H7 (cell line): Measurements from ENCODE around the genes SNCA, CCSER1 and RAP1GDS1.

GRCh38 chr4:89331551-89332157 lies 24.1 kb upstream of the GPRIN3 start:
- RAMPAGE, long total RNA = no peak

- RAMPAGE, long total RNA = no peak
Measured at GRCh38 chr4:89829432-89829889, 7.5 kb downstream of the SNCA start.

- RAMPAGE, long total RNA = start-site peak on the minus strand at chr4:89837161-89837200, 37 reads
Measured at GRCh38 chr4:89836738-89837896, at the start of gene SNCA. Gene SNCA, minus strand, starts transcription at chr4:89837161.

GRCh38 chr4:89929320-89930159 lies 34.9 kb downstream of the MMRN1 start:
- RAMPAGE, long total RNA = no peak

- RAMPAGE, long total RNA = no peak
Measured at GRCh38 chr4:90127164-90128282, at the start of gene CCSER1. Gene CCSER1, plus strand, starts transcription at chr4:90127394.

DNA sequence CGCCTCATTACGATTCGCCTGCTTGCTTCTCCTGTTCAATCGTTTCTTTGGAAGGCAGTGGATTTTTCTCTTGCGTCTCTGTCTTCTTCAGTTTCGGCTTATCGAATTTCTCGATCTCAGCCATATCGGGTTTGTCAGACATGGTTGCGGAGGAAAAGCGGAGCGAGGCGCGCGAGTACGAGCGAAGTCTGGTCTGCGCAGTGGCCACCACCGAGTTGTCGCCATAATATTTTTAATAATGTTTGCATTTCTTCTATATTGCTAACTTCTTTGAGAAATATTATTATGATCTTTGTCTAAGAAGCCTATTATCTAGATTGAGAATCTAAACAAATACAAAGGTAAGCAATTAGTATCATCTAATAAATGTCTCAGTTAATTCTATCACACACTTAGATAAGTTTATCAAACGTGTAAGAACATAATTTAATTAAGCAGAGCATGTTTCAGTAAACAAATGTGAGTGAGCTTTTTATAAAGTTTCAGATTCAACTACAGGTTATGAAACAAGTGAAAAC lies 711.8 kb downstream of the CCSER1 start:
- RAMPAGE, long total RNA = start-site peak on the minus strand centred at position 220 of the sequence, 8 bp wide, 1,601 reads

GRCh38 chr4:91358420-91359471 lies 945.0 kb upstream of the GRID2 start:
- RAMPAGE, long total RNA = no peak

DNA sequence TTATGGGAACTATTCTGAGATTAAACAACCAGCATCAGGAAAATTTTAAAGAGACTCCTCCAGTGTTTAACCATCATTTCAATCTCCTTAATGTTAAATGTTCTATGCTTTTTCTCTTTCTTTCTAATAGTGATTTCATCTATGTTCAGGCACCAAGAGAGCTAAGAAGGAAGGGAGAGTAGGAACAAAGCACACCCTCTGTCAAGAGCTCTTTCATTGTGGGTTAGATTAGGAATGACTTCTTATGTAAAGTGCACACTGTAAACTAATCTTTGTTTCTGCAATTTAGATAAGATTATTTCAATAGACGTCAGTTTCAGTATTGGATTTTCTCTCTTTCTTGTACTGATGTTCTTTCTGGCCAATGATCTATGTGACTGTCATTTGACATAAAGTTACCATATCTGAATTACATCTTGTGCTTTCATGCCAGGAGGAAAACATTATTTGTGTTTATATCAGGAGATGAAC lies 48.1 kb downstream of the ATOH1 start:
- RAMPAGE, long total RNA = no peak

DNA sequence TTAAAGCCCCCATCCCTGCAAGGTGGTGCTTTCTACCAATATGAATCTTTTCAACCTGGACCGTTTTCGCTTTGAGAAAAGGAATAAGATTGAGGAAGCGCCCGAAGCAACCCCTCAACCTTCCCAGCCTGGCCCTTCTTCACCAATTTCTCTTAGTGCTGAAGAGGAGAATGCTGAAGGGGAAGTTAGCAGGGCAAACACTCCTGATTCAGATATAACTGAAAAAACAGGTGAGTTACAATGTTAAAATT lies 615 bp downstream of the SMARCAD1 start:
- RAMPAGE, long total RNA = no peak

GRCh38 chr4:94457621-94458308 lies 6.0 kb downstream of the PDLIM5 start:
- RAMPAGE, long total RNA = no peak

- RAMPAGE, long total RNA = no peak
Measured at GRCh38 chr4:94468890-94469744, 17.4 kb downstream of the PDLIM5 start.

- RAMPAGE, long total RNA = no peak
Measured at GRCh38 chr4:94499564-94500112, 47.9 kb downstream of the PDLIM5 start.

GRCh38 chr4:94548340-94549025 lies 96.7 kb downstream of the PDLIM5 start:
- RAMPAGE, long total RNA = no peak

DNA sequence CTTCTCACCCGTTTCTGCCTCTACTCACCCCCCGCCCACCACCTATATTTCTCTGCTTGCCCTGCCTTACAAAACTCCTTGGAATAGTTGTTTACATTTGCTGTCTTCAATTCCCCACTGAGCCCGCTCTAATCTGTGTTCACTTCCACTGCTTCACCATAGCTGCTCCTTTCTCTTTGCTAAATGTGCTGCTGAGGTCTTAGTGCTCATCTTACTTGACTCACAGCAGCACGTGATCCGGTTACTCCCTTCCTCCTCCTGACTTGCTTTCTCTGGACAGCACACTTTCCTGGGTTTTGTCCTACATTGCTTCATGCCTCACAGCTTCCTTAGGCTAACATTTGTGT lies 293.0 kb downstream of the UNC5C start:
- RAMPAGE, long total RNA = no peak

DNA sequence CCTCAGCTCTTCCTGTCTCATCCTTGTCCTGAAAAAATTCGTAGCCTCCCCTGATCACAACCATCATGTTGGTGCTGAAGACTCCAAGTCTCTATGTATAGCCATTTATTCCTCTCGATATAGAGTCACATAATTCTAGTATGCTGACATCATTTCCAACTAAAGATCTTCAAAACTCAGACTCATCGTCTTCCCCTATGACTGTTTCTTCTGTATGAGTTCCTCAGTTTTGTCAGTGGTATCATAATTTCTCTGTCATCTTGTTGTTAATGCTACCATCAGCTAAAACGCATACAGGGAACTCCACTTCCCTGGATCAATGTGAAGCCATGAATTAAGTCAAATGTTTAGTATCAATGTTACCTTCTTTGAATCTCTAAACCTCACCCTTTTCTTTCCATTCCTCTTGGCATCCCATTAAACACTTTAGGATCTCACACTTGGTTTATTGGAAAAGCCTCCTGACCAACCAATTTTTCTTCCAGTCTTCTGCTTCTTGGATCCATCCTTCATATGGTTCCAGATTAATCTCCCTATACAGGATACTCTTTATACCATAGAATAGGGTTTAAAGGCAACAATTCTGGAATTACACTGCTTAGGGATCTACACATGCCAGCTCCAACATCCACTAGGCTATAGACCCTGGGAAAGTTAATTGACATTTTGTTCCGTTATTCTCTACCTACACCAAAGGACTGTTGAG lies 41.0 kb downstream of the UNC5C start:
- RAMPAGE, long total RNA = no peak

DNA sequence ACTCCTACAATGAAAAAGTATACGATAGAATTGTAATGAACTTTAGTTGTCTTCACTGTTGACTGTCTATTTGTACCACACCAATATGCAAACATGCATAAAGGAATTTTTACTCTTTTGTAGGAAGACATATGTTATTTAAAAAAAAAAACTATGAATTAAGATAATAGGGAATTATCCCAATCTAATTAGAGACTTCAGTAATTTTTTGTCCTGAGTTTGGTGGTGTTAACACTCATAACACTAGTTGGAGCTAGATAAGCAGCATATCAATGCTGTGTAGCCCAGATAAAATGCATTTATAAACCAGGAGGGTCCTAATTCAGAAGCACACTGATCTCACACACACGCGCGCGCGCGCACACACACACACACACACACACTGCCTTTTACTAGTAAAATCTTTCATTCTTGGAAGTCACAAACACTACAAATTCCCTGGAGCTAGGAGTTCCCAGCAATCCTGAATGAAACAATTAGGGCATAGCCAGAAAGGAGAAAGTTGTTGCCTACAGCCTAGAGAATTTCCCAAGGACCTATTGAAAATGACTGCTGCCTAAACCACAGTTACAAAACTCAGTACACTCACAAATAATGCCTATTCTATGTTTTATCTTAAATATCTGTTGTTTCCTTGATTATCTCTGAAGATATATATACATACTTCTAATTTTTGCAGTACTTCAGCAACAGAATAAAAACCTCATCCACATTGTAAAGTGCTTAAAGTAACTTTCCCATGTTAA lies 3.2 kb downstream of the UNC5C start:
- RAMPAGE, long total RNA = no peak

- RAMPAGE, long total RNA = no peak
Measured at GRCh38 chr4:96598388-96598759, 758.5 kb downstream of the PDHA2 start.

DNA sequence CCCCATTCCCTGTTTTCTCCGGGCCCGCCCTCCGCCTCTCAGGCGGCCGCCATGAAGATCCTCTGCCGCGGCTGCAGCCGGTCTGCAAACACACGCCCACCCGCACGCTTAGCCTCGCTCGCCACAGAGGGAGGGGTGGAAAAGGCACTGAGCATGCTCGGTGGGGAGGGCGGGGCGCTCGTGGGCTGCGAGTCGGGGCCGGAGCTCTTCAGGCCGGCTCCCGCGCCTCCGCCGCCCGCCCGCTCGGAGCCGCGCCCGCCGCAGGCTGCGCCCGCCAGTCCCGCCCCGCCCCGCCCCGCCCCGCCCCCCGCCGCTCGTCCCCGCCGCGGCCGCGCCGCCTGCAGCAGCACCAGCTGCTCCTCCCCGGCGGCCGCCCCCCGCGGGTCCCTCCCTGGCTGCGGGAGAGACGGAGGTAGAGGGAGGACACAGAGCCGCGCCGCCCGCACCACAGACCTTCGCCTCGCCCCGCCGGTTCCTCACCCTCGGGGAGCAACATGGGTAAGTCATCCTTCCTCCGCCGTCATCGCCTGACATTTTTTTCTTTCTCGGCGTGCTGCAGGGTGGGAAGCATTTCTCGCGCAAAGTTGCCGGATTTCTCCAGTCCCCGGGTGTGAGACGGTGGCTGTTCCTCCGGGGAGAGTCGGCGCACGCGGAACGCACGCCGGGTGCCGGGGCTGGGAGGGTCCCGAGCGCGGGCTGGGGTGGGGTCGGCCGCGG lies at the start of gene RAP1GDS1:
Gene RAP1GDS1 (plus strand): TSS at position 313 of the 717 bp plus-strand sequence.
- RAMPAGE, long total RNA = start-site peak on the plus strand centred at position 353 of the sequence, 83 bp wide, 125 reads

GRCh38 chr4:98399790-98400519 lies 138.8 kb downstream of the RAP1GDS1 start:
- RAMPAGE, long total RNA = no peak

DNA sequence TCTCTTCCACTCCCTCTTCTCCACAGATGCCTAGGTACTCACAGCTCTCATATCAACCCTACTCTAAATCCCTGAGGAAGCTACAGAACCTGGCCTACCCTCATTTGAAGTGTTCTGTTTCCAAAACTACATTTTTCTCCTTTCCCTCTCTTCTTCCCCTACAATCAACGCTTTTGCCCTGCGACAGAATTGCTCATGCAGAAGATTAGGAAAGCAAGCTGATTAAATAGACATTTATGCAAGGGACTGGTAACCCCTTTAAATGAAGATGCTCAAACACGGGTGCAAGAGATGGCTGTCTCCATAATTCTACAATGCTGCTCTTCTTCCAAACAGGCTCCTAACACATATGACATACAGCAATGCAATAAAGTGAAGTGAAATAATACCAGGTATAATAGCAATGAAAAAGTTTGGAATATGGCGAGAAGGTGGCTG lies 55.9 kb downstream of the TSPAN5 start:
- RAMPAGE, long total RNA = no peak